Right atrium auricular region (tissue), 2 donors: ENCODE data around the gene SUPT16H.

- PRO-cap: no peak
- RAMPAGE, long total RNA, 2 experiments: no peak in any of the 2 experiments
Measured at GRCh38 chr14:21205077-21205624, 49.3 kb upstream of the OR5AU1 start.

- PRO-cap: no peak
- RAMPAGE, long total RNA, 2 experiments: no peak in any of the 2 experiments
Measured at GRCh38 chr14:21224143-21225481, 44.6 kb downstream of the HNRNPC start.

- PRO-cap: no peak
- RAMPAGE, long total RNA, 2 experiments: no peak in any of the 2 experiments
Measured at GRCh38 chr14:21262353-21262961, 6.8 kb downstream of the HNRNPC start.

GRCh38 chr14:21364688-21365259 is 19.0 kb downstream of the SUPT16H start:
- PRO-cap: no peak
- RAMPAGE, long total RNA, 2 experiments: no peak in any of the 2 experiments

DNA sequence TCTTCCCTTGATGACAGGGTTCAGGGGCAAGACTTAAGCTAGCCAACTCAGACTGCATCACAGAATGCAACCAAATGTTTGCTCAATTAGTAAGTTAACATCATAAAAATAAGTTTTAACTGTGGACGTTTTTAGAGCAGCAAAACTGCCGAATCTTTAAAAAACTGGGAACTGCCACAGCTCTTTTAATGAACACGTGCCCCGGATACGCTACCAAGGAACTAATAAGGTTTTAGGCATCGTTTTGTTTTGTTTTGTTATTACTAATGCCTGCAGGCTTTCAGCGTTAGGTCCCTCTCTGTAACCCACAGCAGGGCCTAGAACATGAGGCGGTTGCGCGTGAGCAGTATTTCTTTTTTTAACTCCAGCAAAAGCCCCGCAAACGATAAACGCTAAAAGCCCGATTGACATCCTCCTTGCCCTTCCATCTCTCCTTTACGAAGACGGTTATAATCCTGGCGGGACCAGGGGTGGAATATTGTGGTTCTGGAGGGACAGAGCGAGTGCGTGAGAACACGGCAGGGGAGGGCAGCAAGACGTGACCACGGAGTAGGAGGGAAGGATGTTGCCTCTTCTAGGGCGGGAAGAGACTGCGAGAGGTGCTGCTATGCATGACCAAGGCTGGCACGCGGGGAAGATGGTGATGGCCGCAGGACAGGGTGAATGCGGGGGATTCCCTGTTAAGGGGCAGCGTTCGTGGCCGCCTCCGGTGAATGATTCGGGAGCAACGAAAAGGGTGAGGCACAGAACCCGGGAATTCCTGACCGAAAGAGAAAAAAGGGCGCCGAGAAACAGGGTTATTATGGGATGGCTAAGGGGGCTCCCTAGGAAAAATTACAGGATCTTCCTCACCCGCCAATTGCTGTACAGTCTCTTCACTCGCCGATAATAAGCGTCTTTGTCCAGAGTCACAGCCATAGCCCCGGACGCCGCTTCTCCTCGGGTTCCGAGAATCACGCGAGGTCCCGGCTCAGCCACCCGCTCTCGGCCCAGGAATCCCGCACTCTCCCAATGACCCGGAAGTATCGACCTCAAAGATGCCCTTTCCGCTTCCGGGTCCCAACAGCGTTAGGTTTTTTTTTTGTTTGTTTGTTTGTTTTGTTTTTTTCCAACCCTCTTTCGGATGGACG is at the start of gene SUPT16H:
SUPT16H (minus strand) TSS at position 1,010 of the 1,130 bp plus-strand sequence.
- PRO-cap: bidirectional peak, plus-strand start outside the sequence, minus-strand start at position 1,010 of the sequence
- RAMPAGE, long total RNA, 2 experiments: start-site peak on the minus strand in 2 of 2 experiments, centred at positions 950 to 995 of the sequence, 824 to 1,597 reads per replicate

- PRO-cap: no peak
- RAMPAGE, long total RNA, 2 experiments: no peak in any of the 2 experiments
Measured at GRCh38 chr14:21394746-21395349, 11.0 kb upstream of the SUPT16H start.

DNA sequence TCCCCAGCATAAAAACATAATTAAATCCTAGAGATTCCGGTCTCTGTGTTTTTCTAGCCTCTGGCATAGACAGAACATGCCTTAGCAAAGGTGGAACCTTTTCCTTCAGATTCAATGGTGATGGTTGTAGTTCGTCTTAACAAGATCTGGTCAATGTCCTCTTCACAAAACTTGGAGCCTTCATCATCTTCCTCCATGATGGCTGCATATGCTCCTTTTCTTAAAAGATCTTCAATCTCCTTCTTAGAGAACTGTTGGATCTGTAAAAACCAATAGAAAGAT is 18.0 kb upstream of the SUPT16H start:
- PRO-cap: no peak
- RAMPAGE, long total RNA, 2 experiments: no peak in any of the 2 experiments

DNA sequence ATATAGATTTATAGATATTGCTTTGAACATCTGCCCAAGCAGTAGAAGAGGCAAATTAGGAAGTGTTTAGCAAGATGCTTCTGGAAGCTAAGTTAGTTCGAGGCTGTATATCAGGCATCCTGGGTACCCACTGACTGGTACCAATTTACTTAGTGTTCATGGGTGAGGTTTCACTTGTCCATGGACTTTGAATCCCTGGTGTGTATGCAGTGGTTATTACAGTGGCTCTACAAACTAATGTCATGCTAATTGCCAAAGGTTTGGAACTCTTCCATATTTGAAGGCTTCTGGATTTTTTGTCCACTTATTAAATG is 315 bp upstream of the OR4E2 start:
- PRO-cap: no peak
- RAMPAGE, long total RNA, 2 experiments: no peak in any of the 2 experiments

DNA sequence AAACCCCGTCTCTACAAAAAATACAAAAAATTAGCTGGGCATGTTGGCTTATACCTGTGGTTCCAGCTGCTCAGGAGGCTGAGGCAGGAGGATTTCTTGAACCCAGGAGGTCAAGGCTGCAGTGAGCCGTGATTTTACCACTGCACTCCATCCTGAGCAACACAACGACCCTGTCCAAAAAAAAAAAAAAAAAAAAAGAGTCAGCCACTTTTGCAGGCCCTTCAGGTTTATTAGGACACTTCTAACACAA is 269 bp downstream of the OR4E1 start:
- PRO-cap: no peak
- RAMPAGE, long total RNA, 2 experiments: no peak in any of the 2 experiments

DNA sequence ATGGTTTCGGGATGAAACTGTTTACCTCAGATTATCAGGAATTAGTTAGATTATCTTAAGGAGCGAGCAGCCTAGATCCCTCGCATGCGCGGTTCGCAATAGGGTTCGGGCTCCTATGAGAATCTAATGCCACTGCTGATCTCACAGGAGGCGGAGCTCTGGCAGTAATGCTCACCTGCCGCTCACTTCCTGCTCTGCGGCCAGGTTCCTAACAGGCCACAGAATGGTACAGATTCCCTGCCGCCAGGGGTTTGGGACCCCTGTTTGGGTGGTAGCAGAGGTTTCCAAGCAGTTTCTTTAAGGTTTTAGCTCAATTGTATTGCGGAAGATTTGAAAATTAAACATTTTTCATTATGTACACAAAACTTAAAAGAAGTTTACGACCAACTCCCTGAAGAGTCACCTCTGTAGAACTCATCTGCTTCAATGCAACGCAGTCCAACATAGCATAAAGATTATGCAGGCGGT is 439.9 kb upstream of the OR4E1 start:
- PRO-cap: no peak
- RAMPAGE, long total RNA, 2 experiments: no peak in any of the 2 experiments

DNA sequence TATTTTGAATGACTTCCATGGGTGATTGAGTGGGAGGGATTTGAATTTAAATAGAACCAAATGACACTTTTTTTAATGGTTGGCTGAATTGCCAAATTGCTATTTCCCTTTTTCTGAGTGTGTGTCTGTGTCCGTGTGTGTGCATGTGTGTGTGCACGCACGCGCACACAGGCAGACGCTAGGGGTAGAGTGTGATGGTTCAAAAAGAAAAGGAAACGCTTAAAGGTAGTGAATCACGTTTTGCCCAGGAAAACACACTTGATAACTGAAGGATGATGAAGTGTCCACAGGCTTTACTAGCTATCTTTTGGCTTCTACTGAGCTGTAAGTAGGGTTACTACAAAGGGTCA is 362.6 kb downstream of the DAD1 start:
- PRO-cap: no peak
- RAMPAGE, long total RNA, 2 experiments: no peak in any of the 2 experiments

DNA sequence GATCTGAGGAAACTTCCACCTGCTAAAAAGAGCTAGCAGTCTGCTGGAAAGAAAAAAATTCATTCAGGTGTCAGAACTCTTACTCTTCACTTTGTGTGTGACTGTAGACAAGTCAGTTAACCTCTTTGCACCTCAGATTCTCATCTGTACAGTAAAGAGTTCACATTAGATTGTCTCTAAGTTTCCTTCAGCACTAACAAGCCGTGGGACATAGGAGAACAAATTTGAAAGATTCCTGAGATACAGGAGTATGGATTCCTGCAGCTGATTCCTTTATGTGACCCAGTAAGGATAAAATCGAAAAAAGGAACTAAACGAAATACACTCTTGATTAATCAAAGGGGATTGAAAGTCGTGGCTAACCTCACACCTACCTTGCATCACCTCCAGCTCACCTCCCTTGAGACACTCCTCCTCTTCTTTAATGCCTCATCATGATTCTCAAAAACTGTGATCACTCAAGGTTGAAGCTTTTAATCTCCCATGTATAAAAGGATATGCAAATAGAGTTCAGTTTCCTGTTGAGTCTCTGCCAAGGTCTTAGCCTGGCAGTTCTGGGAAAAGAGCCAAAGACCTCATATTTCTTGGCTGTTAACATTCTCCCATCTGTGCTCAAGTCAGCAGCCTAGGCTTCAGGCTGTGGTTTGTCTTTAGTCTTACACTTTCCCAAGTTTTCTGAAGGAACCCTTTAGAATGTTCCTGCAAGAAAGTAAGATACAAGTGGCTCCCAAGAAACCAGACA is 156.6 kb downstream of the DAD1 start:
- PRO-cap: no peak
- RAMPAGE, long total RNA, 2 experiments: no peak in any of the 2 experiments

GRCh38 chr14:22477705-22478152 is 111.3 kb downstream of the DAD1 start:
- PRO-cap: no peak
- RAMPAGE, long total RNA, 2 experiments: no peak in any of the 2 experiments

- PRO-cap: no peak
- RAMPAGE, long total RNA, 2 experiments: no peak in any of the 2 experiments
Measured at GRCh38 chr14:22493147-22493497, 95.9 kb downstream of the DAD1 start.

DNA sequence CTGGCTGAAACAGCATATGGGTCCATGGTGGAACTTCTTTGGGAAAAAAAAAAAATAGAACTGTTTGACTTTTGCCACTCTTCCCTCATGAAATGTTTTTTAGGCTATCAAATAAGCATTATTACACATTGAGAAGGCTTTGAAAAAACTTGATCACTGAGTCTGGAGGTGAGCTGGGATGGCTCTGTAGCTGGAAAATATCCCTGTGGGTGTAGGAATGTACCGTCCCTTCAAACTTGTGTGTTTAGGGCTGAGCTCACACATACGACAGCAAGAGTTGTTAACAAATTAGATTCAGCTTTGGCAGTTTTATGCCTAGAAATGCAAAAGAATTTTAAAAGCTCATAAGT is 78.6 kb downstream of the DAD1 start:
- PRO-cap: no peak
- RAMPAGE, long total RNA, 2 experiments: no peak in any of the 2 experiments

DNA sequence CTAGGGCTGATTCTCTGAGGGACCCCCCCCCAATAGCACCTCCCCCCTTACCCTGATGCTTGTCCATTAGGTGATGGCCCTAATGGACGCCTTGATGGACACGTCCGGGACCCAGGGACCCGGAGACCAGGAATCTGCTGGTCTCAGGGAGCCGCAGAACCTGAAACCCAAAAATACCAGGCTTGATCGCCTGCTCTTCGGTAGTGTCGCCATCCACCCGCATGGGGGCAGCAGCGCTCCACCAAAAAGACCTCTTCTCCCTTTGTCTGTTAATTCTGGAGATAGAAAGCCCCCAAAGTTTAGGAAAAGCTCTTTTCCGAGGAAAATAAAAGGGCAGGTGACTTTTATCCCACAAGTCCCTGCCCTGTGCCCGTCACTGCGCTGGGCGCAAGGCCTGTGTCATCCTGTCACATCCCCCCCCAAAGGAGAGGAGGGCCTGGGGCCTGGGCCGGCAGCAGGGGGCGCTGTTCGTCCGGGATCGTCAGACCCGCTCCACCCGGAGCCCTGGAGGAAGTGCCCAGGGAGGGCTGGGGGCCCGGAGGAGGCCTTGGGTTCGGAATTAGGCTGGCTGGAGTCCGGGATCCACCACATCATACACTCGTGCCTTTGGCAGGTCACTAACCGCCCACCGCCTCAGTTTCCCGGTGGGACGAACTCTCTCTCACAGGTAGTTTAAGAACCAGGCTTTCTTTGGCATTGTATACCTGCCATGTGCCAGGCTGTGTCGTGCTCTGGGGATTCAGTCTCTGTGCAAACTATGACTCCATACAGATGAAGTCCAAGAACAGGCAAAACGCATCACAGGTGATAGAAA is 31.9 kb downstream of the DAD1 start:
- PRO-cap: no peak
- RAMPAGE, long total RNA, 2 experiments: no peak in any of the 2 experiments

DNA sequence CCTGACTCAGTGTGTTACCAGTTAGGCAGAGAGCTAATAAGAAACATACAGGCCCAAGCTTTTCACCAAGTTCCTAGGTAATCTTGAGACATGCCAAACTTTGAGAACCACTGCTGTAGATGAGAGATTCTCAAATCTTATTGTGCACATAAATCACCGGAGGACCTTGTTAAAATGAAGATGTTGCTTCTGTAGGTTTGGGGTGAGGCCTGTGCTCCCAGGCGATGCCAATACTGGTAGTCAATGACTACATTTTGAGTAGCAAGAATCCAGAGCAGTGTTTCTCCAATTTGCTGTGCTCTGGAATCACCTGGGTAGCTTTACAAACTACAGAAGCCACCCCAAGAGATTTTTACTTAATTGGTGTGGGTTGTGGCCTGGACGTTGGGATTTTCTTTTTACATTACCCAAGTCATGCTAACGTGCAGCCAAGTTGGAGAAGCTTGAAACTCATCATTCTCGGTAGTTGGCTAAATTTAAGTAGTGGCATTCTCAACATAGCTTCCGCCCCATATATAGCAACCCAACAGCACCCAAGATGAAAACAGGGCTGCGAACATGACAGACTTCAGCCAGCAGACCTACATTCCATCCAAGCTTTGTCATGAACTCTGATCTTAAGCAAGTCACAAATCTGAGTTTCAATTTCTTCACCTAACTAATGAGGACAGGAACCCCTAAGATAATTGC is 25.1 kb downstream of the DAD1 start:
- PRO-cap: no peak
- RAMPAGE, long total RNA, 2 experiments: no peak in any of the 2 experiments

GRCh38 chr14:22603086-22604001 is 5.2 kb downstream of the ABHD4 start:
- PRO-cap: no peak
- RAMPAGE, long total RNA, 2 experiments: no peak in any of the 2 experiments

GRCh38 chr14:22794507-22795041 is 20.7 kb downstream of the SLC7A7 start:
- PRO-cap: no peak
- RAMPAGE, long total RNA, 2 experiments: no peak in any of the 2 experiments

- PRO-cap: no peak
- RAMPAGE, long total RNA, 2 experiments: no peak in any of the 2 experiments
Measured at GRCh38 chr14:22797331-22797922, 17.8 kb downstream of the SLC7A7 start.